ENCODE results near the gene MC5R.

DNA sequence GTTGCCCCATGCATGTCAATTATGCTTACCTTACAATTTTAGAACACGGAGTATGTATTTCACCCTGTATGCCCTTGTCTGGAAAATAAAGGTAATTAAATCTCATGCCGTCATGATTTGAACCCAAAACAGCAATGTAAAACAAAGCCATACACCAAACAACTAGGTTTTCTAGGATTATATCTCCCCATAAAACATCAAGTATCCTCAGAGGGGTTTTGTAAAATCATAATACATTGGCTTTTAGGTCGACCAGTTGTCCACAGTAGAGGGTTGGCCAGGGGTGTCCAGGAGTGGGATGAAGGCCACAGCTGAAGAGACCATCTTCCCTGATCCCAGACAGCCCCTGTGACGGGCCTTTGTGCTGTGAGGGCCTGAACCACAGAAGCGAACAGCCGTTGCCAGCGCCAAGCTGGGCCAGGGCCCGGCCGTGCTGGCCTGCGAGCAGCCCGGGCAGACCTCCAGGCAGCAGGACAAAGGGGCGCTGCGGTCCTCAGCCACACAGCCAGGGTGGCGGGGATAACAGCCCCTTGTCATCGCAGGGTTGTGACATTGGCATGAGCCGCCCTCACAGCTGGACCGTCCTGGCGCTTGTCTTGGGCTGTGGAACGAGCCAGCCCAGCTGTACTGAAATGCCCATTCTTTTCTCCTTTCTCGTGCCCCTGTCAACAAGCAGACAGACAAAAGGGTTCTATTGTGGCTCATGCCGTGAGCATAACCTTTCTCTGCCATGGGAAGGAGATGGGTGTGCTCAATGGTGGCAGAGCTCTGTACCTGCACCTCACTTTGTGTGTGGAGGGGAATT, 161.2 kb downstream of the FAM210A start:
- RRBS, result no CpG with 5 or more reads among the region's 21 CpGs

- RRBS, result no CpG with 5 or more reads among the region's 19 CpGs
Observed at GRCh38 chr18:13610906-13611676, 115.3 kb downstream of the FAM210A start.

DNA sequence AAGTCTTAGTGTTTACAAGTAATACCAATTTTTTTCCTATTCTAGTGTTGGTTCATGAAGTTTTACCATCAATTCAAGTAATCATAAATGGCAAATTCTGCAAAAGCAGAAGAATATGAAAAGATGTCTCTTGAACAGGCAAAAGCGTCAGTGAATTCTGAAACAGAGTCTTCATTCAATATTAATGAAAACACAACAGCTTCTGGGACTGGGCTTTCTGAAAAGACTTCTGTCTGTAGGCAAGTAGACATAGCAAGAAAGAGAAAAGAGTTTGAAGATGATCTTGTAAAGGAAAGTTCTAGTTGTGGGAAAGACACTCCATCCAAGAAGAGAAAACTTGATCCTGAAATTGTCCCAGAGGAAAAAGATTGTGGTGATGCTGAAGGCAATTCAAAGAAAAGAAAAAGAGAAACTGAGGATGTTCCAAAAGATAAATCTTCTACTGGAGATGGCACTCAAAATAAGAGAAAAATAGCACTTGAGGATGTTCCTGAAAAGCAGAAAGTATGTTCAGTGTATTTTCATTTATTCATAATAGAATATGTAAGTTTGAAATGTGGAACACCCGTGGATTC, 5.0 kb downstream of the RNMT start:
- RRBS, result no CpG with 5 or more reads among the region's 2 CpGs

GRCh38 chr18:13823862-13824448, at the start of gene MC5R:
Gene MC5R (plus strand): TSS chr18:13824149.
- RRBS, result 1% methylated on average over 14 of the region's 55 CpGs

- RRBS, result no CpG with 5 or more reads among the region's 4 CpGs
Observed at GRCh38 chr18:21008017-21008464, 103.6 kb downstream of the ROCK1 start.

DNA sequence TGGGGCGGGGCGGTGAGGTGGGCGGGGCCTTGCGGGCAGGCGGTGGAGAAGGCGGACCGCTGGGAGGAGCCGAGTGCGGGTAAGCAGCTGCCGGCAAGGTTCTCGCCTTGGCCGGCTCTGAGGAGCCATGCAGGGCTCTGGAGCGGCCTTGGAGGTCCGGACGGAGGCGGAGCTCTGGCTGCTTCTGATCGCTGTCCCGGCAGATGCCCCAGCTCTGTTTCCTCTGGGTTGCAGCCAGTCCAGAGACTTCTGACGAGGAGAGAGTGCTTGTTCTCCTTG, 226 bp upstream of the ROCK1 start:
- RRBS, result 0% methylated on average over 6 of the region's 19 CpGs

- RRBS, result 83% methylated on average over 1 of the region's 12 CpGs
Observed at GRCh38 chr18:21131697-21132288, 20.2 kb upstream of the ROCK1 start.

- RRBS, result no CpG with 5 or more reads among the region's 5 CpGs
Observed at GRCh38 chr18:21264453-21265166, 22.6 kb downstream of the GREB1L start.

DNA sequence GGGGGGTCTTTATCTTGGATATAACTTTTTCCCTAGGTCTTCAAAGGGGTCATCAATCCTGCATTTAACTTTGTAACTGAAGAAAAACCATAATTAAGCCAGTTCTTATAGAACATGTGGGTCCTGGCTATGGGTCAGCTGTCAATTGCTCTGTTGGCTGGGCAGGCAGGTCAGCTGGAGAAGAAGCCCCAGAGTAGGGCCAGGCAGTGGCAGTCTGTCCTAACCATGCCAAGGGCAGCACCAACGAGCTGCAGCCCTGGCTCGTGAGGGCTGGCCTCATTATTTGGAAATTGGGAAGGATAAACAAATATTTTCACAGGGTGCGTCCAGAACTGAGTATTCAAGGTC, 87.9 kb downstream of the GREB1L start:
- RRBS, result no CpG with 5 or more reads among the region's 3 CpGs

GRCh38 chr18:21598699-21599406, 1.7 kb downstream of the ESCO1 start:
- RRBS, result no CpG with 5 or more reads among the region's 15 CpGs

- RRBS, result no CpG with 5 or more reads among the region's 11 CpGs
Observed at GRCh38 chr18:21628966-21629970, 17.2 kb downstream of the SNRPD1 start.

DNA sequence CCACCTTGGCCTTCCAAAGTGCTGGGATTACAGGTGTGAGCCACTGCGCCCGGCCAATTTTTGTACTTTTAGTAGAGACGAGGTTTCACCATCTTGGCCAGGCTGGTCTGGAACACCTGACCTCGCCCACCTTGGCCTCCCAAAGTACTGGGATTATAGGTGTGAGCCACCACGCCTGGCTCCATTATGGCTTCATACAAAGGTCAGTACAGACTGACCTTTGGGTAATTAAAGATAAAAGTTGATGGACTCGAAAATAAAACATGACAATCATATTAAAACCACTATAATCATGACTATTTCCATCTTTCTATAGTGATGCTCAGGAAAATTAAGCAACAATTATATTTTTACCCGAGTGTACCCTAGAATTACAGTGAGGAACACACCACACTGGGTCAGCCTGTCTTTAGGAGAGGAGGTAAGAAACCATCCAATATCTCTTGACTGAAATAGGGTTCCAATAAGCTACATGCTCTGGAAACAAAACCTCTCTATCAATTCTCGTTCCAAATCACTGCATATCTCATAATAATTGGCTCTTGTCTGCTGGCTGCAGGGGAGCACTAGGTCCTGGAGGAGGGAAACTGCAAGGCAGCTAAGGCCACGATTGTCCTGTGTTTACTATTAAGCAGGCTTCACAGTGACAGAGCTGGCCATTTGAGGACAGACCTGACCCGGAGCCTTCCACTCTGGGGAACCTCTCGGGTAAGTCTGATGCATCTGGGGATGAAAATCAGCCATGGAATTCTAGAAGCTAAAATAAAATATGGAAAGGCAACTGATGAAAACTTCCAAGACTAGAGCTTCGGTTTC, 23.8 kb downstream of the SNRPD1 start:
- RRBS, result no CpG with 5 or more reads among the region's 12 CpGs

DNA sequence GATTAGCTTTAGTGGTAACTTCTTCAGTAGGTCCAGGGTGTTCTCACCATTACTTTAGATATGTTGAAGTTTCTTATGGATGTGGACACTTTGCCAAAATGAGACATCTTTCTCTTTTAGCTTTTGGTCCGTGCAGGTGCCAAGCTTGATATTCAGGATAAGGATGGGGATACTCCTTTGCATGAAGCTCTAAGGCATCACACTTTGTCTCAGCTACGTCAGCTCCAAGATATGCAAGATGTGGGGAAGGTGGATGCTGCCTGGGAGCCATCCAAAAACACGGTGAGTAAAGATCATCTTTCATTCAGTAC, 103.3 kb downstream of the MIB1 start:
- RRBS, result no CpG with 5 or more reads among the region's 3 CpGs

DNA sequence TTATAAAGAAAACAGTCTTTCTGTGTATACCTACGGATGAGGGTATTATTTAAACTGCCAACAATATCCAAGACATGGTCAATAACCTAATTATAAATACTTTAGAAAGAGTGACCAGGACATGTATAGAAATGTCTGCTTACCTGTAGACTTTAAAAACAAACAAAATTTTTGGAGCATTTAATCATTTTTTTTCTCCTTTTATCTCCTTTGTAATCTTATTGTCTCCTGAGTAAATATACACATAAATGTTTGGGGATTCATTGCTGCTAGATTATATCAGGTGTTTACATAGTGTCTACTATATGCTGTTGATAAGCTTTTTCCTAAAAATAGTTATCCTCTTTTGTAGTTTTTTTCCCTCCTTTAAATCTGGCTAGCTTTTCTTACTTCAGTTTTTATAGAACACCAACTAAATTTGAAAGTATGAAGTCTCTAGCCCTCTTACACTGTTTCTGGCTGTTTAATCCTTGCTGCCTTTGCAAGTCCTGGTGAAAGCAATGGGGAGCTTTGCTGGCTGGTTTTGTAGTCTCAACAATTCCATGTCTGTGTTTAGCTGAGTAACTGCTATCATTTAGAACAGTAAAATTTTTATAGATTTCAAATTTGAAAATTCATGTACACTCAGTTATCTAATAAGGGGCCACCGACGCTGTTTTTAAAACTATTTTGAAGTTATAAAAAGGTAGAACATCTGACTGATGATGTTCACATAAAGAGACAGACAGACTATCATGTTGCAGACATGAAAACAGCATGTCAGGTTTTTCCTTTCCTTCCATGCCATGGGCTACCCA, 125.4 kb downstream of the MIB1 start:
- RRBS, result no CpG with 5 or more reads among the region's 3 CpGs

DNA sequence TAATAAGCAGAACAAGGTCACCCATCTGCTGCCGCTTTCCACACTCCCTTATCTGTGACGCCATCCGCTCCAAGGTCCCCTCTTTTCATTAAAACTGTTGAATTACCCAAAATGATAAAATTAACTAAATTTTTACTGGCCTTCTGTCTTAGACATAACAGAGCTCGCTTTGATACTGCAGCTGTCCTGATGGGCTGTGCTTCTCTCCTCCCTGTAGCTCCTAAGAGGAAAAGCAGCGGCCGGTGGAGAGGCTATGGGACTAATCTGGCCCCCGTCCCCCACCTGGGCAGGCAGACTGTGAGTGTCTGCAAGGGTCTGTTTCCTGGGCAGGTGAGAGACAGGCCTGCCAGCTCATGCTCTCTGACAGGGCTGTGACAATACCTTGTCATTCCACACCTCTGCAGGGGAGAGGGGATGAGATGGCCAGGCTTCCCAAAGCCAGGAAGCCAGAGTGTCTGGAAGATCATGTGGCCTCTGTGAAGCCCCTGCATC, 142.6 kb upstream of the GATA6 start:
- RRBS, result no CpG with 5 or more reads among the region's 7 CpGs

- RRBS, result no CpG with 5 or more reads among the region's 3 CpGs
Observed at GRCh38 chr18:22040567-22040766, 128.9 kb upstream of the GATA6 start.

GRCh38 chr18:22175202-22175878, 6.0 kb downstream of the GATA6 start:
- RRBS, result no CpG with 5 or more reads among the region's 4 CpGs

DNA sequence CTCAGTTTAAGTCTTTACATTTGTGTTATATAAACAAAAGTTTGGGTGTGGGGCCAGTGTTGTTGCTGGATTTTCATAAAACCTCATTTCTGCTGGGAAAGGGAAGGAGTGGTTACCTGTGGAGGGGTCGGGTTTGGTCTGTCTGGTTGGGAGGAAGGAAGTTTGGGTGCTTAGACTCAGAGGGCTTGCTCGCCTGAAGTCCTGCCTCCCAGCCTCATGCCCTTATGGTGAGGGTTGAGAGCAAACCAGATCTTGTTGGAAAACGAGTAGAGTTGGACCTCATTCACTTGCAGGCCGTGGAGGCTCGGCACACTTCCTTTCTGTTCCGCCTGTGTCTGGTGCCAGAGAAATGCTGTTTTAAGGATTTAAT, 29.5 kb downstream of the GATA6 start:
- RRBS, result no CpG with 5 or more reads among the region's 6 CpGs

DNA sequence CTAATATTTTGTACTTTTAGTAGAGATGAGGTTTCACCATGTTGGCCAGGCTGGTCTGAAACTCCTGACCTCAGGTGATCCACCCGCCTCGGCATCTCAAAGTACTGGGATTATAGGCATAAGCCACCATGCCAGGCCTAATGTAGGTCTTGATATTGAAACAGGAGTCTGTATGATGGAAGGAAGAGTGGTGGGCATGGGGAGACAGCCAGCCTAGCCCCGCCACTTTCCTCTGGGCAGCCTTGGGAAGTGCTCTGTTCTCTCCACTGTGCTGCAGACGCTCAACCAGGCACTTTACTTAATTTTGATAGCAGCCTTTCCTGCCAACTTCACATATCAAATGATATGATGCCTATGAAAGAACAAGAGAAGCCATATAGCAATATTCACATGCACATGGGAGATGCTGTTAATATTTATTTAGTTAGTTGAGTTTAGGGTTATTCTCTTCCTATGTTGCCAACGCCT, 99.1 kb downstream of the GATA6 start:
- RRBS, result no CpG with 5 or more reads among the region's 5 CpGs

- RRBS, result no CpG with 5 or more reads among the region's 2 CpGs
Observed at GRCh38 chr18:22349385-22349554, 68.4 kb downstream of the CTAGE1 start.

Measured in SK-N-MC (cell line).